Measurements from ENCODE around the gene PLPPR5.

DNA sequence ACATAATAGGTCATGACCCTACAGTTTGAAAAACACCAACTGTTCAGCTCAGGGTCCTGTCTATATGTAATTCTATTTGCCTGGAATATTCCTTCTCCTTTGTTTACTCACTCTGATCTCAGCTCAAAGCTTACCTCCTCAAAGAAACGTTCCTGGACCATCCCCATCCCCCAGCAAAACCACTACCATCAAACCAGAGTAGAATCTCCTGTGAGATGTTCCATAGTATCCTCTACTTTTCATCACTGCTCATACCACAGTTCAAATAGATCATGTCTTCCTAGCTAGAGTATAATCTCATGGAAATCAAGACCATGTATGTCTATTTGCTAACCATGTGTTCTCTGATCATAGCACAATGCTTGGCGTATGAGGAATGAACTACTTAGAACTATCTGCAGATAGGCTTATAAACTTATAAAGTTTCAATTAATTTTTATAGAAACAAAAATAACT lies 3.5 kb downstream of the ARHGAP29 start:
- PRO-cap, 2 experiments: no peak in any of the 2 experiments

DNA sequence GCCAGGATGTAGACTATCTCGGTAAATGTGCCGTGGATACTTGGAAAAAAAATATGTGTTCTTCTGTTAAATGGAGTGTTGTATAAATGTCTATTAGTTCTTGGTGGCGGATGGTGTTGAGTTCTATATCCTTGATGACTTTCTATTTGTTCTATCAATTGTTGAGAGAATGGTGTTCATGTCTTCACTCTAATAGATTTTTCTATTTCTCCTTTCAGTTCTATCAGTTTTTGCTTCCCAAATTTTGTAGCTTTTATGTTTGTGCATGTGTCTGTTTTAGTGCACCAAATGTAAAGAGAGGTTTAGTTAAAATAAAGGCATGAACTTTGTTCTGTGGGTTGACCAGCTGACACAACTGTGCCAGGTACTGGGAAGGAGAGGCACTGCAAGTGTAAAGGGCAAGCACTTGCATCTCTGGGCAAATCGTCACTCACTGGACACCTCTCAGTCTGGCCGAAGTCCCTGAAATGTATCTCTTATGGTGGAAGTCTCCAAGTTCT lies 38.6 kb upstream of the ABCD3 start:
- PRO-cap, 2 experiments: no peak in any of the 2 experiments

DNA sequence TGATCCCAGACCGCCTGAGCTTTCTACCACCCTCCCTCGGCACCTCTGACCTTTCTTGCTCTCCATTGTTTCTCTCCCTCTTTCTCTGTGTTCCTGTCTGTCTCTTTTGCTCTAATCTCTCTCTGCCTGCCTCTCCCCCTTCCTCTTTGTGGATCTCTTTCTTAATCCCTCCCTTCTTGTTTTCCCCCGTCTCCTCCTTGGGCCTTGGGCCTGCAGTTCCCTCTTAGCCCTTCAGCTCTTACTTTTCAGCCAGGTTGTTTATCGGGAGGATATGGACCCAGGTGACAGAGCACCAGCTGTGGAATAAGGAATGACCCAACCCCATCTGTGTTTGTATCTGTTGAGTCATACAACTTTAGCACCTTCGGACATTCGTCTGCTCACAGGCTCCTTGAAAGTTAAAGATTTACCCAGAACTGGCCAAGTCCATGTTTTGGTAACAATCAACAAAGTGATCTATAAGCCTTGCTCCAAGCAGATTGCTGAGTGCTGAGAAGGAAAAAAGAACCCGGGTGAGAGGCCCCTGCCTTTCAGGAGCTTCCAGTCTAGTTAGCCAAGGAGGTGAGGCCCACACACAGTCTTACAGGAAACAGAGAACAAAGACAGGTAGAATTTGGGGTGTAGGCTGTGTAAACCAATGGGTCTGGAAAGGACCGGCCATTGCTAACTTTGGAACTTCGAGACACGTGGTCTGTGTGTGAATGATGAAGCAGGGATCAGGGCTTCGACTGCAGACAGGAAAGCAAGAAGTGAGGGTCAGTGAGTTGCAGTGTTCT lies 66.7 kb upstream of the F3 start:
- PRO-cap, 2 experiments: no peak in any of the 2 experiments

GRCh38 chr1:94772142-94772633 lies 48.0 kb upstream of the SLC44A3 start:
- PRO-cap, 2 experiments: no peak in any of the 2 experiments

GRCh38 chr1:94873719-94874414 lies 53.0 kb downstream of the CNN3 start:
- PRO-cap, 2 experiments: no peak in any of the 2 experiments

DNA sequence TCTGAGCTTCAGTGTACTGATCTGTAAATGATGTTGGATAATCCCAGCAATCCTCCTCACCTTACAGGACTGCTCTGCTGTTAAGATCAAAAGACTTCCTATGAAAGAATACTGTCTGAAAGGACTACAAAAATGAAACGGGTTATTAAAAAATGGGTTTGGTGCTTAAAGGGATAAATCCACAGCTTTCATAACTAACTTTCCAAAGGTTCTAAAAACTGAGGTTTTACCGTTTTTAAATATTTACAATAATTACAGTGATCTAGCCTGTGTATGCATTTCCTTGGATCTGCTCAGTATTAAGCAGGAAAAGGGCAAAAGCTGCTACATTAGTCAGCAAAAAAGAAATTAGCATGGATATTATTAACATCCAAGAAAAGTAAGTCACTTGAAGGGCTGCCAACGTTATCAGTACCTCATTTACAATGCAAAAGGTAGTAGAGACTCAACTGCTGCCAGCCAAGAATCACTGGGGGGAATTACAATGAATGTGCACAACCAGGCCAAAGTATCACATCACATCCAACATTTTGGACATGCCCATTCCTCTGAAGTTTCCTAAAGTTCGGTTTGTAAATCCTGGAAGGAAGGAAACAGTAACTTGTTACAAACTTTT lies 2.0 kb downstream of the CNN3 start:
- PRO-cap, 2 experiments: no peak in any of the 2 experiments

GRCh38 chr1:94947458-94947841 lies 20.5 kb upstream of the CNN3 start:
- PRO-cap, 2 experiments: no peak in any of the 2 experiments

GRCh38 chr1:94949508-94950320 lies 22.8 kb upstream of the CNN3 start:
- PRO-cap, 2 experiments: no peak in any of the 2 experiments

GRCh38 chr1:94971549-94971864 lies 44.6 kb upstream of the CNN3 start:
- PRO-cap, 2 experiments: no peak in any of the 2 experiments

DNA sequence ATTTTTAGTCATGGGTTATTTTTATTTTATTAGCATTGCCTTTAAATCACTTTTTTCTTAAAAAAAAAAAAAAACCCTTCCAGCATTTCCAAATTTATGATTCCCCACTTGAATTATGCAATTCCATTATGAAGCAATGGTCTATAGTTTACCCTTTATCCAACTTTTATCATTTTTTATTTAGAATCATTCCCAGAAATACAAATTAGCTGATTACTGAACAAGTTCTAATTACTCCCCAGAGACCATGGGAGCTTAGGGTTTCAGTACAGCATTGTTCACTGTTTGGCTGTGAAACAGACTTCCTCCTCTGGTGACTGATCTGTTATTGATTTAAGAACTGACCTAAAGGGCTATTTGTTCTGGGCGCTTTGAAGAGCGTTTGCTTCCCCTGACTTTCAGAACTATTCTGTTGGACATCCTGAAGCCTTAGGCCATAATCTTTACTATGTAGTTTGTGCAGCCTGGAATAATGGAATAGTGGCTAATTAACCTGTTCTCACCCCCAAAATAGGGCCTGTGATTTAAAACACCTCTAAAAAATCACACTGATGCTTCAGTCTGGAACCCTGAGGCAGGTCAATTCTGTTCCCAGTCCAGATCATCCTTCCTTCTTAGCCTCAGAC lies 58.8 kb downstream of the ALG14 start:
- PRO-cap, 2 experiments: no peak in any of the 2 experiments

- PRO-cap, 2 experiments: no peak in any of the 2 experiments
Observed at GRCh38 chr1:95118628-95119073, 1.5 kb downstream of the TLCD4 start.

GRCh38 chr1:96770641-96771413 lies 49.2 kb downstream of the PTBP2 start:
- PRO-cap, 2 experiments: no peak in any of the 2 experiments

DNA sequence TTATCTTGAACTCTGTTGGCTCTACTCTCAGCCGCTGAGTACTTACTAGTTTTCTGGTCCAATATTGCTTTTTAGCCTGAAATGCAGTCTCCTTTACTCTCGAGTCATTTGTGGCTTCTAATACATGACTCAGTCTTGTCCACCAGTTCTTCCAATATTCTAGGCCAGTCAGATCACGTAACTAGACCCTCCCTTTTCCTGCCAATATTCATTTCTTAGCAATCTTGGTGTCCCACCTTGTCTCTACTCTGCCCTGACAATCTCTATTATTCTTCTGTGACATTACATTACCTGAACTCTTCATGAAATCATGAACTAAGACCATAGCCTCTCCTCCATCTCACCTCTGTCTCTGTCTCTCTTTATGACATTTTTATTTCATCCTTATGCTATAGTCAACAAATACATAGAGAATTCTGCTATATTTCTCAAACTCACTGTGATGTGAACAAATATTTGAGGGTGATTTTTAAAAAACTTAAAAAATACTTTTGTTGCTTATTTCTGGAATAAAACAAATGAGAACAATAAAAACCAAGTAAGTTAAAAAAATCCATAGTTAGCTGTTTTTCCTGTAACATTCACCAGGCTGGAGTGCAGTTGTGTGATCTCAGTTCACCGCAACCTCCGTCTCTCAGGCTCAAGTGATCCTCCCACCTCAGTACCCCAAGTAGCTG lies 555.6 kb downstream of the DPYD start:
- PRO-cap, 2 experiments: no peak in any of the 2 experiments

DNA sequence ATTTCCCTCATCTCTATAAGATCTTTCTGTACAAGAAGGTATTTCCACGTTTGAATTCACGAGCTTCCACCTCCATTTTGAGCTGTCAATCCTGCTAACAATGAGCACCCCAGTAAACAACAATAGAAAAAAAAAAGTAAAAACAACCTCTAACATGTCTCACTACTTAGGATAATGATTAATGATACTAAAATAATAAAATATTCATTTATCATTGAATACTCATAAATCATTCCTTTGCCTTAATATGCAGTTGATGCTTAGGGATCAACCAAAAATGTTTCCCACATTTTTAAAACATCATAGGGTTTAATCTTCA lies 509.5 kb downstream of the DPYD start:
- PRO-cap, 2 experiments: no peak in any of the 2 experiments

DNA sequence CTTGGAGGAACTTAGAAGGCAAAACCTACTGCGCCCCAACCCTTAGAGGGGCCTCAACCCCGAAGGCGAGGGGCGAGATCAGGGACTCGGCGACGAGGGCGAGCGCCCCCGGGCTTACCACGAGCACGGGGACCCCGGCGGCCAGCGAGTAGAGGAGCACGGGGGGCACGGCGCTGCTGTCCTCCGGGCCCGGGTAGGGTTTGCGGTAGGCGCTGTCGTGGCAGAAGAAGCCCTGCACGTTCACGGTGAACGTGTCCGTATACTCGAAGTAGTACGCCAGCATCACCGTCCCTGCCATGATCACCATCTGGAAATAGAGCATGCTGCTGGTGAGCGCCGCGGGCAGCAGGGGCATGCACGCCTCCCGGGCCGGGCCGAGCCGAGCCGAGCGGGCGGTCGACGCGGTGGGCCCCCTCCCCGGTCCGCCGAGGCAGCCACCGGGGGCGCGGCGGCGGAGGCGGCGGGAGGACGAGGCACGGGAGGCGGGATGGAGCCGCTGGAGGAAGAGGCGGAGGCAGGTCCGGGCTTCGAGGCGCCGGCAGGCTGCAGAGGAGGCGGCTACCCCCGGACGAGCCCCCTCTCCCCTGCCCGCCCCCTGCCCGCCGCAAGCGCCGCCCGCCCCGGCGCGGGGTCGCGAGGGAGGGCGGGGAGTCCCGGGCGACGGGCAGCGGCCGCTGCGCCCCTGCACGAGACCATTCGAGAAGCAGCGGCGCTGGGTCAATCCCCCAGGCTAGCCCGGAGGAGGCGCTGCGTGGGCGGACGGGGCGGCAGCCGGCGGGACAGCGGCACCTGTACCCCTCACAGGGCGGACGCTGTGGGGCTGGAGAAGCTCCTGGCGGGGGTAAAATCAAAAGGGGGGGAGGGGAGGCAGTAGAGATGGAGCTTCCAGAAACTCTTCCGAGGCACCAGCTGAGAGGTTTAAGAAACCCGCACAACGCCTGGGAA lies at the start of gene PLPPR5:
TSS of gene PLPPR5 (minus strand) at position 545 of the 945 bp plus-strand sequence.
- PRO-cap, 2 experiments: no peak in any of the 2 experiments

DNA sequence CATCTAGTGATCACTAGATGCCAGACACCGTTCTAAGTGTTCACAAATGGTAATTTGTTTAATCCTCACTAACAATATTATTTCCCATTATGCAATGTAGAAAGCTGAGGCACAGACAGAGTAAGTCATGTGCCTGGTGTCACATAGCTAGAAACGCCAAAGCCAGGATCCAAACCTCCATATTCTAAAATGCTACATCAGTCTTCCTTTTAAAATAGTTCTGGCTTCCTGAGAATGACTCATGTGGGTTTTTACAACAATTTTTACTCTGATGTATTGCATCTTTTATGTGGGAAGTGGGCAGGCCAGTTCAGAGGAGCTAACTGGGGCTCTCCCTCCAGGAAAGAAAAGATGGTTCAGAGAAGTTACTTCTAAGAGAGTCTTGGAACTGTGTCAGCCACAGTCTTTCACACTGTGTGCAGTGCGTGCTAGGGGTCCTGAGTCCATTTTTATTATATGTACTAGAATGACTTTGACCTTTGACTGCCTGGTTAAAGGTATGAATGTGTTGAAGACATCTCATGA lies 177.4 kb downstream of the PLPPR4 start:
- PRO-cap, 2 experiments: no peak in any of the 2 experiments

DNA sequence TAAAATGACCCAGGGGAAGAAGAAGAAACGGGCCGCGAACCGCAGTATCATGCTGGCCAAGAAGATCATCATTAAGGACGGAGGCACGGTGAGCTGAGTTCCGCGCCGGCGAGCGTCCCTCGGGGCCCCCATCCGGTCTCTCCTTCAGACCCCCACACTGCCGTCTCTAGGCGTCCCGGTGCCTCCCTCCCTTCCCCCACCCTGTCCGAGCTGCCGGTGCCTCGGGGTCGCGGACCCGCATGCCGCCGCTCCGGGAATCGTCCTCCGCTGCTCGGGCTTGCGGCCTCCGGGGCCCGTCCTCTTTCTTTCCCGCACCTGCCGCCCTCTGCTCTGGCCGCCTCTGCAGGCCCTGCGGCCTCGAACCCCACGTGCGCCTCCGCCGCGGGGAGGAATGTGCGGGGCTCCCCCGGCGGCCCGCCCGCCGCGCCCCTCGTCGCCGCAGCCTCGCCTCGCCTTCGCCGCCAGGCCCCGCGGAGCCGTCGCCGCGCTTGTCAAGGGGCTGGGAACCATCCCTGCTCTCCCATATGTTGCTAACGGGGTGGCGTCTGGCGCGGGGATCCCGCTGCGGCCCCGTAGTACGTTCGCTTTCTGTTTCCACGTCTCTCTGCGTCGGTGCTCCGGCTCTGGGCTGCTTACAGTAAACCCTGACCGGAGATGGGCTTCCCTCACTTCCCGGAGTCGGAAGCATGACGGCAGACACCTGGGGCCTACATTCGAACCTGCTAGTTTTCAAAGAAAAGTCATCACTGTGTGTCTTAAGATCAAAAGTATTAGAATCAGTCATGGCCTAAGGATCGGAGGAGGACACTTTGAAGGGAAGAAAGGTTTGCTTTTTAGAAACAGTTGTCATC lies 559 bp downstream of the MFSD14A start:
- PRO-cap, 2 experiments: peak in 2 of 2 experiments; most common plus-strand start position 292 of the sequence (in 1); most common minus-strand start position 327 of the sequence (in 2)

- PRO-cap, 2 experiments: no peak in any of the 2 experiments
Observed at GRCh38 chr1:100452601-100453142, 85.3 kb upstream of the GPR88 start.

GRCh38 chr1:100463805-100464054 lies 74.2 kb upstream of the GPR88 start:
- PRO-cap, 2 experiments: no peak in any of the 2 experiments

- PRO-cap, 2 experiments: no peak in any of the 2 experiments
Observed at GRCh38 chr1:100628777-100629166, 90.8 kb upstream of the VCAM1 start.